Measurements from ENCODE around the gene BCAN.

- PRO-cap = no peak
Observed at GRCh38 chr1:156011869-156012219, 8.9 kb downstream of the SSR2 start.

DNA sequence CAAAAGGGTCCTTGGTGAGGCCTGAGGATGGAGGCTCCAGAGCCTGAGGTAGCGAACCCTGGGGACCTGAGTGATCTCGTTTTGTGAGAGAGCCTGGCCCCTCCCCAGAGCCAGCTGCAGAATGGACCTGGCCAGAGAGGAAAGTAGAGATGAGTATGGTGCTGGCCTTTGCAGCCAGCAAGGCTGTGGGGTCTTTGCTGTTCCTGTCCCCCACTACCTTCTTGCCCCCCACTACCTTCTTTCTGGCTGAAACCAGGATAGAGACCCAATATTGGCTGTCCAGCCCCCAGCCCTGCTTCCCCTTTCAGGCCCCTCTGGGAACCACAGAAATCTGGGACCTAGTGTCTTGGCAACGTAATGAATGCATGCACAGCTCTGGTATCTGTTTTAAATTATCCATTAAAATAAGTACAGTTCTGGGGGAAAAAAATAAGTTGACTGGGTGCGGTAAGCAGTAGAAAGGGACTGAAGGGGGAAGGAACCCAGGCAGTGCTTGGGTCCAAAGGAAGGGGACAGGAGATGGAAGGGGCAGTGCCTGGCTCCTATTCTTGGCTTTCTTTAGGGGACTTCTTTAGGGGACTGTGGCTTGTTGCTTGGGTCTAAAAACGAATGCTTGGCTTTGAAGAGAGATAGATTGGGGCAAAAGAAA is 979 bp upstream of the LMNA start:
- PRO-cap = no peak

DNA sequence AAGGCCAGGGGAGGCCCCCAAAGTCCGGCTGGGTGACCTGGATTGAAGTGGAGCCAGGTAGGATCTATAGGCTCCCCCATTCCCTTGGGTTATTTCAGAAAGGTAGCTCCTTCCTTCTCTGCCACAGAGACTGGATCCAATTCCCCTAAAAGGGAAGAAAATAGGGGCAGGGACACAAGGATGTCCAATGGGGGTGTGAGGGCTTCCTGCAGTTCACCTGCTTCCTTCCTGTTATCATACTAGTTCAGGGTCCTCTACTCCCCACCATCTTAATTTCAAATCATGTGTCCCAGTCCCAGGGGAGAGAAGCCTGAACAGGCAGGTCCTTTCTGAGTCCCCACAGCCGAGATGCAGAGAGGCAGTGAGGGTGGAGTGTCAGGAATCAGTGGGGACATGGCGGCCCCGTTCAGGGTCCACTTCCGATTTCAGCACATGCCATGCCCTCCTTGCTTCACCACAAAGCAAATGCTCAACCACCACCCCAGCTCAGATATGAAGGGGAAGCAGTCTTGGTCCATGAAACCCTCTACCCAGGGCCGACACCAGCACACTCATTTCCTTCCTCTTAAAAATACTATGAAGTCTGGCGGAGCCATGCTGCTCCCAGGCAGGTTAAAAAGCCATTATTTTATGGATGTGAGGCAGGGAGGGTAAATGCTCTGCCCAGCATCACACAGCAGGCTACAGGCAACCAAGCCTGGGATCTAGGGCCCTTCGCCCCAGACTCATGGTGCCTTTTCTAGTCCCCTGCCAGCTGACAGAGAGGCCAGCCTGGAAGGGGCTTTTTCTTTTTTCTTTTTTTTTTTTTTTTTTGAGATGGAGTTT is 5.2 kb upstream of the SEMA4A start:
- PRO-cap = no peak

DNA sequence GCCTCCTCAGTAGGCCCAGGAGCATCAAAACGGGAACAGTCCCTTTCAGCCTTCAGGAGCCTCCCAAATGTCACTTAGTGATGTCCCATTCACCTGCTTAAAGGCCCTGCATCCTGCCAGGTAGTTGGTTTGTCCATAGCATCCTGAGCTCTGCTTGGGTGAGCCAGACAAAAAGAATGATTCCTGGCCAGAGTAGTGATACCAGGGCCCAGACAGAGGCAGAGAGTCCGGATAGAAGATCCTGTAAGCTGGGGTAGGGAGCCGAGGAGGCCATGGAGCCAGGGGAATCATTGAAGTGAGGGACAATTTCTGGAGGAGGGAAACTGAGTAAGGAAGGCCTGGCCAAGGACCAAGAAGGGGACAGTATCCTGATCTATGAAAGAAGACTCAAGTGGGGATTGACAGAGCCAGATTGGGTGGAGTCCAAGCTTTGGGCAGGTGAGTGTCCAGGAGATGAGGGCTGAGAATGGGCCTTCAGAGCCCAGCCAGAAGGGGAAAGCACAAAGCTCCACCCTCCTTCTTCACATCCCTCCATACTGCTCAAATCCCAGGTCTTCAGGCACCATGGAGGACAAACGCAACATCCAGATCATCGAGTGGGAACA is 5.5 kb downstream of the SLC25A44 start:
- PRO-cap = no peak

DNA sequence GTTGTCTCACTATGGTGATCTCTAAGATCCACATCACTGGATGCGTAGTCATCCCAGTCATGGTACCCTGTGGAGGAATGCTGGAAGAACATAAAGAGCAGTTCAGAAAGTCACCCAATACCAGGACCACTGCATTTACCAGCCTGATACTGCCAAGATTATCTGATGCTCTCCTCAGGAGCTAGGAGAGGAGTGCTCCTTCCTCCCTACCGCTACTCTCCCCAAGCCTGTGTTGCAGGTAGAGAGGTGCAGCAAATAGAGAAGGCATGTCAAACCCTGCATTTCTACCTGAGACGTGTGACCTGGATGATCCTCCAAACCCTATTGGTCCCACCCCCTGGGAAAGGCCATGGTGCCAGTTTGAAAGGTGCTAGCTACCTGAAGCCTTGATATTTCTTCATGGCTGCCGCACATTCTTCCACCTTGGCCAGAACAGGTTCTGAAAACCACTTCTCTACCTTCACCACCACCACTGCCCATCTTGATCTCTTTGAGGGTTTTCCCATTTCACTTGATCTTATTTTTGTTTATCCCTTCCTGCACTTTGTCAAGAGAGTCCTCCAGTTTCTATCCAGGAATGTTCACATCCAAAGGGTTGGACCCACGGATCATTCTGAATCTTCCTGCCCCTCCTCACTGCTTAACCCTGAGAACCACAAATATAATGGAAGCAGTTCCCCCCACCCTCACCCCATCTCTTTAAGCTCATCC is 1.1 kb upstream of the PMF1 start:
- PRO-cap = no peak

GRCh38 chr1:156238791-156238990 is 3.3 kb upstream of the BGLAP start:
- PRO-cap = no peak

- PRO-cap = no peak
Observed at GRCh38 chr1:156239469-156240136, 2.4 kb upstream of the BGLAP start.

DNA sequence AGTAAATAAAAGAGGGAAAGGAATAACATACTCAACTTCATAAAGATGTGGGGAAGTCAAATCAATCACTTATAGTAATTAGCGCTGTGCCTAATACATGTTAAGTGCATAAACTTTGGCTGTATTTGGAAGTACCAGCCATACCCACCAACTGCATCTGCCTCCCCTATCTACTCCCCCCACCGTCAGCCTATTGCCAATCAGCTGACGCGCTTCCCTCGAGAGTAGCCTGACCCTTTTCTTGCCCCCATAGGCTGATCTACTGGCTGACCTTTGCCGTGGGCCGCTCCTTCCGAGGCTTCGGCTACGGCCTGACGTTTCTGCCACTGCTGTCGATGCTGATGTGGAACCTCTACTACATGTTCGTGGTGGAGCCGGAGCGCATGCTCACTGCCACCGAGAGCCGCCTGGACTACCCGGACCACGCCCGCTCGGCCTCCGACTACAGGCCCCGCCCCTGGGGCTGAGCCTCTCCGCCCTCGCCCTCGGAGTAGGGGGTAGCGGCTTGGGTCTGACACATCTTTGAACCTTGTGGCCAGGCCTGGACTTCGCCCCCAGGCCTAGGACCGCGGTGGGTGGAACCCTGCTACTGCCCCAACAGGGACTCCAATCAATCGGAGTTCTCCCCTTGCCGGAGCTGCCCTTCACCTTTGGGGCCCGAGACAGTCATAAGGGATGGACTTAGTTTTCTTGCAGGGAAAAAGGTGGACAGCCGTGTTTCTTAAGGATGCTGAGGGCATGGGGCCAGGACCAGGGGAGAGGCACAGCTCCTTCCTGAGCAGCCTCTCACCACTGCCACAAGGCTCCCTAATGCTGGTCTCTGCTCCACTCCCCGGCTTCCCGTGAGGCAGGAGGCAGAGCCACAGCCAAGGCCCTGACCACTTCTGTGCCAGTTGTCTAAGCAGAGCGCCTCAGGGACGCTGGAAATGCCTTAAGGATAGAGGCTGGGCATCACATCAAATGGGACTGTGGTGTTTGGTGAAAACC is 4.1 kb downstream of the GLMP start:
- PRO-cap = unidirectional peak, minus-strand start at position 357 of the sequence

DNA sequence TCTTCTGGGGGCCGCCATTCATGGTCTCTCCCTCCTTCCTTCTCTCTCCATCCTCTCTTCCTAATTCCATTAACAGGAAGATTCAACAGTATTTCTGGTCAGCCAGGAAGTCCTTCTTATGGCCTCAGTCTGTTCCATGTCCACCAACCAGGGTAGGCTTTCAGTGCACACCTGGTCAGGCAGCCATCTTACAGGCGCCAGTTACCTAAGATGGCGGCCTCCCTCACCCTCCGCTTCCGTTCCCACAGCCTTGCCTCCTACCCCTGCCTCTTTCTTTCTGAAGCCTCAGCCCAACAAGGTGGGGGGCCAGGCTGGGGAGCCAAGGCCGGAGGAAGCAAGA is 43.5 kb downstream of the RHBG start:
- PRO-cap = no peak

GRCh38 chr1:156420677-156421055 is 51.7 kb downstream of the RHBG start:
- PRO-cap = no peak

GRCh38 chr1:156455208-156455796 is 45.3 kb downstream of the MEF2D start:
- PRO-cap = no peak

GRCh38 chr1:156467710-156468322 is 32.8 kb downstream of the MEF2D start:
- PRO-cap = no peak

- PRO-cap = no peak
Observed at GRCh38 chr1:156496108-156496973, 4.2 kb downstream of the MEF2D start.

- PRO-cap = no peak
Observed at GRCh38 chr1:156590732-156591092, 864 bp upstream of the NAXE start.

DNA sequence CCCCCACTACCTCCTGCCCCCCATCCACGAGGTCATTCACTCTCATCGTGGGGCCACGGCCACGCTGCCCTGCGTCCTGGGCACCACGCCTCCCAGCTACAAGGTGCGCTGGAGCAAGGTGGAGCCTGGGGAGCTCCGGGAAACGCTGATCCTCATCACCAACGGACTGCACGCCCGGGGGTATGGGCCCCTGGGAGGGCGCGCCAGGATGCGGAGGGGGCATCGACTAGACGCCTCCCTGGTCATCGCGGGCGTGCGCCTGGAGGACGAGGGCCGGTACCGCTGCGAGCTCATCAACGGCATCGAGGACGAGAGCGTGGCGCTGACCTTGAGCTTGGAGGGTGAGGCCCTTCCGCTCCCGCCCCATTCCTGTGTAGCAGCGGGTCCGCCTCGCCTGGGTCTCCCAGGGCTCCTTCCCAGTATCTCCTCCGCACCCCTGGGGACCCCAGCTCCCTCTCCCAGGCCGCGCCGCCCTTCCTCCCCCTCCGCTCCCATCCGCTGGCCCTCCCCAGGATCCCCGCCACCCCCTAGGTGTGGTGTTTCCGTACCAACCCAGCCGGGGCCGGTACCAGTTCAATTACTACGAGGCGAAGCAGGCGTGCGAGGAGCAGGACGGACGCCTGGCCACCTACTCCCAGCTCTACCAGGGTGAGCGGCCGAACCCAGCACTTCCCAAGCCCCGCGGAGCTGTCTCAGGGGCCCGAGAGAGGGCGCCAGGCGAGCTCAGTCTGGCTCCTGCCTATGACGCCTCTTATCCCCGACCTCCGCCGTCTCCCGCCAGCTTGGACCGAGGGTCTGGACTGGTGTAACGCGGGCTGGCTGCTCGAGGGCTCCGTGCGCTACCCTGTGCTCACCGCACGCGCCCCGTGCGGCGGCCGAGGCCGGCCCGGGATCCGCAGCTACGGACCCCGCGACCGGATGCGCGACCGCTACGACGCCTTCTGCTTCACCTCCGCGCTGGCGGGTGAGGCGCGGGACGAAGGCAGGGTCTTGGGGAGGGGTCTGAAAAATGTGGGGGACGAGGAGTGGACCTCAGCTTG is 4.9 kb downstream of the HAPLN2 start:
- PRO-cap = no peak

DNA sequence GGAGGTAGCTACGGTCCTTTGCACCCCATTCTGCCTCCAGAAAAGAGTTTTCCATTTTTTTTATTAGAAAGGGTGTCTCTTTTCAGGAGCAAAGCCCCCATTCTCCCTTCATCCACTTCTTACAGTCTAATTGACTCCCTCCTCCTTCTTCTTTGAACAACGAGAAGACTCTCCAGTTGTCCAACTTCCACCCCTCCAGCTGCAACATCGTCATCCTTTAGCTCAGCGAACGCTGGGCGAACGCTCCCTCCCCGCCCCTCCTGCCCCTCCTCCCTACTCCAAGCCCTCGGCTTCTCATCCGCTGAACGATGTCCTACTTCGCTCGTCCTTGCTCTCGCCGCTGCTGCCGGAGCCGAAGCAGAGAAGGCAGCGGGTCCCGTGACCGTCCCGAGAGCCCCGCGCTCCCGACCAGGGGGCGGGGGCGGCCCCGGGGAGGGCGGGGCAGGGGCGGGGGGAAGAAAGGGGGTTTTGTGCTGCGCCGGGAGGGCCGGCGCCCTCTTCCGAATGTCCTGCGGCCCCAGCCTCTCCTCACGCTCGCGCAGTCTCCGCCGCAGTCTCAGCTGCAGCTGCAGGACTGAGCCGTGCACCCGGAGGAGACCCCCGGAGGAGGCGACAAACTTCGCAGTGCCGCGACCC is at the start of gene BCAN:
TSS of gene BCAN (plus strand) at position 496 of the 636 bp plus-strand sequence.
- PRO-cap = no peak

DNA sequence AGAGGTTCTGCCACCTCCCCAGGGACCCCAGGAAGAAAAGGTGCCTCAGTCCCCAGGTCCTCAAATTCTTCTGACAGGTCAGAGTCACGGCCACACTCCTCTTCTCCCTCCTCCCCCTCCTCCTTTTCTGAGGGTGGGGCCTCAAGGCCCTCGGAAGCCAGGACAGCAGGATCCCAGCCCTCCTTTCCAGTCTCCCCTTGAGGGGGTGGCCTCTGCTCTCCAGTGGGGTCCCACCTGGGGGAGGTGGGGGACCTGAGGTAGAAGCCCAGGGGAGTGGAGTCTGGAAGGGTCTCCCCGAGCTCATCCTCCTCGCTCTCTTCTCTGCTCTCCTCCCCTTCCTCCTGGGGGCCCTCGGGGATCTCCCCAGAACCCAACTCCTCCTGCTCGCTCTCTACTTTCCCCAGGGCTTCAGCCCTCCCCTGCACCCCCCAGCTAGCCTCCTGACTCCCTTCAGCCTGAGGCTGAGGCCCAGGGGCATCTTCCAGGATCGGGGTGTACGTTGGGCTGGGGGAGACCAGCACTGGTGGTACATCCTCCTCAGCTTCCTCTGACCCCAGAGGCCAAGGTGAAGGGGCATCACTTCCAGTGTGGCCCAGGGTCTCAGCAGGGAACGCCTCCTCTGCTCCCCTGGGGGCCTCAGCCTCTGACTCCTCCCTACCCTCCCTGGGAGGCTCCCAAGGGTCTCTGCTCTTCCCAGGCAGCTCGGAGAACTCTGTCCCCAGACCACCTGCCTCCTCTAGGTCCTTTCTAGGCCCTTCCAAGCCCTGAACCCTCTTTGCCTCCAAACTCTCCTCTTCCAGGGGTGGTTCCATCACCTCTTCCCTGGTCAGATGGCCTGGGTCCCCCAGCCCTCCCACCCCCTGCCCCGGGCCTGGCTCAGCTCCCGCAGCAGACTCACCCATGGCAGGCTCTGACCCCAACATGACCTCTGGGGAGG is 6.9 kb downstream of the NES start:
- PRO-cap = no peak

- PRO-cap = no peak
Observed at GRCh38 chr1:156693862-156695039, 11.1 kb downstream of the CRABP2 start.

GRCh38 chr1:156732695-156733590 is 4.4 kb upstream of the ISG20L2 start:
- PRO-cap = no peak

DNA sequence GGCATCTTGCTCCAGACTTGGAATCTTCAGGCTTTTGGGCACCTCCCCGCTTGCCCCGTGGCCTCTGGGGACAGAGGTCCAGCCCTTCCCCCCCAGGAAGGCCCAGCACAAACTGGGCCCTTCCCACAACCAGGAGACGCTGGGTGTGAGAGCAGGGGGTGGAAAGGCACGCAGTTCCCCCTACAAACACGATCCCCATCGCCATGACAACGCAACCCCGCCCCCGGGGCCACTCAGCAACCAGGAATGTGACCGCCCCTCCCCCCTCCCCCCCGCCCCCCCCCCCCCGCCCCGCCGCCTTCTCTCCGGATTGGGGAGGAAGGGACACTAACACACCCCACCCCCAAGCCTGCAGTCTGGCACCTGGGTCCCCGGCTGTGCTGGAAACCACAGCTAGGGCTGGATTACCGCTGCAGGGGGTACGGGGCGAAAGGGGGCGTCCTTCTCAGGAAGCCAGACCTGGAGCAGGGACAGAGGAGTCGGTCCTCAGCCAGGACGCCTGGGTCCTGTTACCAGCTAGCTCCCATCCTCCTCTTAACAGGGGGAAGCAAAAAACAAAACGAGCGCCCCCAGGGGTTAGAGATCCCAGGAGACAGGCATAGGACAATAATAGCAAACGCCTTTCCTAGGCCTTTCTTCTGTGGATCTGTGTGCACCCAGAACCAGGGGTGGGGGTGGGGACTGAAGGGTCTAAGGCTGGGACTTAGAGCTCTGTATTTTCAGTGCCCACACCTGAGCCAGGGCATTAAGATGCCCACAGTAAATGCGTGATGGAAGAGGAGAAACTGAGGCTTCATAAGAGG is 4.3 kb downstream of the HDGF start:
- PRO-cap = bidirectional peak, plus-strand start at position 354 of the sequence, minus-strand start at position 147 of the sequence

All from mesothelial cell of epicardium (in vitro differentiated cells).